Temporal lobe (tissue), 2 donors: ENCODE measurements around the genes CTSS, ANXA9, MLLT11, VPS72 and ZNF687.

- RAMPAGE, long total RNA, result no peak
Measured at GRCh38 chr1:150557535-150558838, 8.8 kb downstream of the ADAMTSL4 start.

GRCh38 chr1:150579724-150580210, 357 bp upstream of the MCL1 start:
- RAMPAGE, long total RNA, result no peak

- RAMPAGE, long total RNA, result no peak
Measured at GRCh38 chr1:150609410-150610534, 19.6 kb downstream of the ENSA start.

GRCh38 chr1:150765222-150766124, at the start of gene CTSS:
CTSS (minus strand) TSS chr1:150765778.
- RAMPAGE, long total RNA, result no peak

DNA sequence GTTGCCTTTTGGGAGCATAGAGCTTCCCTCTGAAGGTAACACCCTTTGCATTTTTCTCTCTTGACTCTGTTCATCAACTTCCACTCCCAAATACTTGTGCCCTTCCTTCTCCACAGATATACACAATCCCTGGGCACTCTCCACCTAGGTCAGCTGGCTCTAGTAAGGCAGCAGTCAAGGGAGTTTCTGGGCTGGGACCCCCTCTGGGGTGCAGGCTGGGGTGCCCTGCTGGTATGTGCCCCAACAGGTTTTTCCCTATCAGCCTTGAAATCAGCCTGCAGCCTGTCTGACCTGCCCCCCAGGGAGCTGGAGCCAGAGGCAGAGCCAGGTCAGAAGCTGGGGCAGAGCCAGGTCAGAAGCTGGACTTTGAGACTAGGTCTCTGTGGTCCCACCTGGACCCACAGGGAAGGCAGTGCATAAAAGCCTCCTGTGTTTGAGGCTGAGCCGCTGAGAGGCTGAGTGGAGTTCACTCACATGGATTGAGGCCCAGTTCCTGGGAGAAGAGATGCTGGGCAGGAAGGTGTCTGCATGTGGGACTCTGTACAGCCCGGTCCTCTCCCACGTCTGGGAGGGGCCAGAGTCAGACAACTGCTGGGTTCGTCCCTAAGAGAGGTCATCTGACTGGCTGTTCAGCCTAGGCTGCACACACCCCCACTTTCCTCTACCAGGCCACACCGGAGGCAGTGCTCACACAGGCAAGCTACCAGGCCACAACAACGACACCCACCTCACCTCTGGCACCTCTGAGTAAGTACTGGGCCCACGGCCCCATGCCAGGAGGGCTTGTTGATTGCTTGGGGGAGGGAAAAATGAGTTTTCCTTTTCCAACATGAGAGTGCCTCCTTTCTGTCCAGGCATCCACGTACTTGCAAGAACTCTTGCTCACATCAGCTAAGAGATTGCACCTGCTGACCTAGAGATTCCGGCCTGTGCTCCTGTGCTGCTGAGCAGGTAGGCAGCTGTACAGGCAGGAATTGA, at the start of gene ANXA9:
ANXA9 (plus strand) TSS at position 660 of the 978 bp plus-strand sequence.
- RAMPAGE, long total RNA, result no peak

- RAMPAGE, long total RNA, result start-site peak on the plus strand at chr1:151060248-151060495, 3,264 and 1,647 reads in 2 replicates
Measured at GRCh38 chr1:151059935-151060799, at the start of gene MLLT11. MLLT11 (plus strand) TSS chr1:151060397.

GRCh38 chr1:151131913-151132652, 14.3 kb downstream of the SEMA6C start:
- RAMPAGE, long total RNA, result no peak

DNA sequence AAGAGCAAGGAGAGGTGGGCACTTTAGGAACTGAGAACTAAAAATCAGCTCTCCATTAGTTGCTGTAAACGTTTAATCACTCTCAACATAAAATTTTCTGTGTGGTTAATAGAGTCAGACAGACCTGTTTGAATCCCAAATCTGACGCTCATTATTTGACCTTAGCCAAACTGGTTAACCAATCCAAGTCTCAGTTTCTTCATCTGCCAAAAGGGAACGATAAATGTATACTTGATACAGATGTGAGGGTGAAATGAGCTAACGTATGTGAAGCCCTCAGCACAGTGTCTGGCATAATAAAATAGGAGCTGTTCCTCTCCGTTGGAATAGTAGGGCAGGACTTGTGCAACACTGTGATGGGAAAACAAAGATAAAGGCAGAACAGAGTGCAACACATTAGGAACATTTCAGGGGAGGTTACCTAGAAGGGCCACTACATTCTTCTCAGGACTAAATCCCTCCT, 1.1 kb downstream of the LYSMD1 start:
- RAMPAGE, long total RNA, result no peak

GRCh38 chr1:151189462-151190465, at the start of gene VPS72:
VPS72 (minus strand) TSS chr1:151190197.
- RAMPAGE, long total RNA, result start-site peak on the minus strand at chr1:151190133-151190207, 659 and 281 reads in 2 replicates

DNA sequence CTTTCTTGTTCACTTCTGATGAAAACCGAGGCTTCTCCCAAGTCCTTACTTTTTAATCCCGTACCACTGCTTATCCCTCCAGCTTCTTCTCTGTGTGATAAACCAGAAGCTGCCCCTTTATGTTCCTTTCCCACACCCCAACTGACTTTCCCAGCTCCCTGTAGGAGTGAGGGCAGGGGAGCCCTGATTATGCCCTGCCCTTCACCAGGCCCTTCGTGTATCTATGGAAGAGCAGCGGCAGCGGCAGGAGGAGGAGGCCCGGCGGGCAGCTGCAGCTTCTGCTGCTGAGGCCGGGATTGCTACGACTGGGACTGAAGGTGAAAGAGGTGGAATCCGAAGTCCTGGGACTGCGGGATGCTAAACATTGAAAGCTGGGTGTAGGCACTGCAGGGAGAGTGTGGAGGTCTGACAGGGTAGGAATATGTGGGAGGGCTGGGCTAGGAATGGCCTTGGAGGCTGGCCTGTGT, 11.3 kb downstream of the PSMD4 start:
- RAMPAGE, long total RNA, result no peak

DNA sequence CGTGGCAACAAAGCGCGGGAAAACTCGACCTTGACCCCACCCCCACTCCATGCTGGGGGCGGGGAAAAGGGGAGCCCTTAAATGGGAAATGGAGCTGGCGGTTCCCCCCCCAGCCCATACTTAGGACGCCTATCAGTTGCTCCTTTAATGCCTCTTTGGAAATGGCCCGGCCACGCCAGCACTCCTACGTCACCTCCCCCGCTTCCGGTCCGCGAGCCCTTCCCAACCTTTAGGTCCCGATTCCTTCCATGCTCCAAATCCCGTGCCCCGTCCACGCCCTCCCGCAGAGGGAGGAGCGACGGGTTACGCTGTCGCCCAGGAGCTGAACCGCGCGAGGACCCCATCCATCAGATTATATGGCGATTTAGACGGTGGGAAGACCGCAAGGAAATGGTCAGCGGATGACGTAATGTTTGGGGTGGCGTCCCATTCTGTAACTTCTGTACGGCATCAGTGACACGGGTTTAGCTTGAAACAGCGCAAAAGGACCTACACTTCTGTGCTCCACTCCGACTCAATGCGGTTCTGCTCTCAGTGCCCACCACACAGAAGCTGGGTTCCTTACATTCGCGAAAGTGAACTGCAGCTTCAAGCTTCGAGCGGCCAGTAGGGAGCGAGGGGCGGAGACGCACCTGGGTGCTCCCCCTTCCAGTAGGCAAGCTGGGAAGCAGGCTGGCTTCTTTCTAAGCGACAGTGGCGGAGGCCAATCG, 628 bp upstream of the ZNF687 start:
- RAMPAGE, long total RNA, result no peak

DNA sequence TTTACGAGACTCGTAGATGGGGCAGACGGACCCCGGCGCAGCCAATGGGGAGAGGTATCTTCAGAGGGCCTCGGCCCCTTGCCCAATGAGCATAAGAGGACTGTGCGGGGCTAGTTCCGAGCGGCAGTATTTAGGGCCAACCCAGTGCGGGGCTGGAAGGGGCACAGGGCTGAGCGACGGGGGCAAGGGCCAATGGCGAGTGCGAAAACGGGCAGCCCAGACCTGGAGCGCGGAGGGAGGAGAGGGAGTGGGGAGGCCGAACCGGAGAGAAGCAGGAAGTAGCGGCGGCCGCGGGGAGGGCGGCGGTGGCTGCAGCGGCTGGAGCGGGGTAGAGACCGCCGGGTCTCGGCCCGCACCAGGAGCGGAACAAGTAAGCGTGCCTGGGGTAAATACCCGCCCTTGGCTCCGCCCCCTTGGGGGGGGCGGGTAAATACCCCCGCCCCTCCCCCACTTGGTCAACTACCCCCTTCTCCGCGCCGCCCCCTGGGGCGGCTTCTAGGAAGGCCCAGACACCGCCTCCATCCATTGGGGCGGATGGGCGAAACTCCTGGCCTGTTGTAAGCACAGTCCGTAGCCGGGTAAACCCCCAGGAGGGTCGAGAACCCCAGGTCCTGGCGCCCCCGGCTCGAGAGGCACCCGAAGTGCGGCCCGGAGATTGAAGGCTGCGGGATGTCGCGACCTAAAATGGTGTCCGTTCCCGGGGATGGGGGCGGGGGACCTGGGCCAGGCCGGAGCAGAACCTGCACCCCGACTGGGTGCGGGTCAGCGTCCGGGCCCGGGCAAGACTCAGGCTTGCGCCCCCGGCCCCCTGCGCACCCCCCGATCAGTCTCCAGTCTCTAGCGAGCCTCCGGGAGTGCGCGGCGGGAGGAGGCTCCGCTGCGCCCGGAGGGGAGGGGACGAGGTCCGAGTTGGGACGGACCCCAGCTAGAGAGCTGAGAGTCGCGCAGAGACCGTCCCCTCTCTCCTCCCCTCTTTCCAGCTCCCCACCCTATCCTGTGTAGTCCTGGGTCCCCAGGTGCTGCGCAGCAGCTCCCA, at the start of gene ZNF687:
ZNF687 (plus strand) TSS at position 274 of the 1,036 bp plus-strand sequence.
- RAMPAGE, long total RNA, result no peak

- RAMPAGE, long total RNA, result no peak
Measured at GRCh38 chr1:151303644-151303980, 21.5 kb downstream of the ZNF687 start.

- RAMPAGE, long total RNA, result no peak
Measured at GRCh38 chr1:151364722-151365419, 7.6 kb downstream of the SELENBP1 start.

- RAMPAGE, long total RNA, result no peak
Measured at GRCh38 chr1:151371799-151372149, 731 bp downstream of the SELENBP1 start.

GRCh38 chr1:151408148-151409010, 9.0 kb downstream of the PSMB4 start:
- RAMPAGE, long total RNA, result no peak

DNA sequence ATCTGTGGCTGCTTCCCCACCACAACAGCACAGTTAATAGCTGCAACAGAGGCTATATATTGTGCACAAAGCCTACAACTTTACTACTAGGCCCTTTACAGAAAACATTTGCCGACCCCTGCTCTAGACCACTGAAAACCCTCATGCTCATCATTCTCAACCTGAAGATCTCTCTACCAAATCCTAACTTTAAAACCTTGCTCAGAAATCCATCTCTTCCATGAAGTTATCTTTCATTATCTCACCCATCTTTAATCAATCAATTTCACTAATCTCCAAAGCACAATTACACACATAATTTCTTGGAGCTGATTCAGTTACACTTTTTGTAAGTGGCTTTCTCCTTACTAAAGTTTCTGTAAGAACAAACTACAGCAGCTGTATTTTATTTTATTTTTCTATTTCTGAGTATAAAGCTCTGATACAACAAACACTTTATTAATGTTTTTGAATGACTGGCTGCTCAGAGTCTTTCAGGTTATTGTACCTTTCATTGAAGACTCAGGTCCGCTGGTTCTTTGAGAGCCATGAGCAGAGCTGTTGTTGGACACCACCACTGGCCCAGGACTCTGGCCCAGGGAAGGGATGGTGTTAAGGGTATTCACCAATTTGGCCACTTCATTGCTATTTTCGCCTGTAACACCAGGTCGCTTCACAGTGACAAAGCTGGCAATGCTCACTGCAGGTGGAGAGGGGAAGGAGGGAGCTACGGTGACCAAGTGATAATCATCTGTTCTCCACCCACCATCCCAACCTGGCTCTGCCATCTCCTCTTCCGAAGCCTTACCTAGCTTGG, 28.2 kb downstream of the PSMB4 start:
- RAMPAGE, long total RNA, result no peak

DNA sequence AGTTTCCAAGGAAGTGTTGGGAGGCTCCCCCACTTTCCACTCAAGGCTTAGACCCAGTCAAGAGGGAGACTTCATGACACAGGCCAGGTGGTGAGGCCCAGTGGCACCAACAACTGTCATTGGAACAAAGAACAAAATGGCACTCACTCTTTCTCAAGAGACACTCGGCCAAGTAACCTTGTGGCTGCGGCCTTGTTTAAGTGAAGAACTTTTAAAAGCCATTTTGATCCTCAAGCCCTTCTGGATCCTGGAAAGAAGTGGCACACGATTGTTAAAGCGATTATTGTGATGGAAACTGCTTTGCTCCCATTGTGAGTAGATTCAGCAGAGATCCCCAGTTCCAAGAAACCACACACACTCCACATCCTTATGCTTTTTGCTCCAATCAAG, 446 bp upstream of the POGZ start:
- RAMPAGE, long total RNA, result no peak

DNA sequence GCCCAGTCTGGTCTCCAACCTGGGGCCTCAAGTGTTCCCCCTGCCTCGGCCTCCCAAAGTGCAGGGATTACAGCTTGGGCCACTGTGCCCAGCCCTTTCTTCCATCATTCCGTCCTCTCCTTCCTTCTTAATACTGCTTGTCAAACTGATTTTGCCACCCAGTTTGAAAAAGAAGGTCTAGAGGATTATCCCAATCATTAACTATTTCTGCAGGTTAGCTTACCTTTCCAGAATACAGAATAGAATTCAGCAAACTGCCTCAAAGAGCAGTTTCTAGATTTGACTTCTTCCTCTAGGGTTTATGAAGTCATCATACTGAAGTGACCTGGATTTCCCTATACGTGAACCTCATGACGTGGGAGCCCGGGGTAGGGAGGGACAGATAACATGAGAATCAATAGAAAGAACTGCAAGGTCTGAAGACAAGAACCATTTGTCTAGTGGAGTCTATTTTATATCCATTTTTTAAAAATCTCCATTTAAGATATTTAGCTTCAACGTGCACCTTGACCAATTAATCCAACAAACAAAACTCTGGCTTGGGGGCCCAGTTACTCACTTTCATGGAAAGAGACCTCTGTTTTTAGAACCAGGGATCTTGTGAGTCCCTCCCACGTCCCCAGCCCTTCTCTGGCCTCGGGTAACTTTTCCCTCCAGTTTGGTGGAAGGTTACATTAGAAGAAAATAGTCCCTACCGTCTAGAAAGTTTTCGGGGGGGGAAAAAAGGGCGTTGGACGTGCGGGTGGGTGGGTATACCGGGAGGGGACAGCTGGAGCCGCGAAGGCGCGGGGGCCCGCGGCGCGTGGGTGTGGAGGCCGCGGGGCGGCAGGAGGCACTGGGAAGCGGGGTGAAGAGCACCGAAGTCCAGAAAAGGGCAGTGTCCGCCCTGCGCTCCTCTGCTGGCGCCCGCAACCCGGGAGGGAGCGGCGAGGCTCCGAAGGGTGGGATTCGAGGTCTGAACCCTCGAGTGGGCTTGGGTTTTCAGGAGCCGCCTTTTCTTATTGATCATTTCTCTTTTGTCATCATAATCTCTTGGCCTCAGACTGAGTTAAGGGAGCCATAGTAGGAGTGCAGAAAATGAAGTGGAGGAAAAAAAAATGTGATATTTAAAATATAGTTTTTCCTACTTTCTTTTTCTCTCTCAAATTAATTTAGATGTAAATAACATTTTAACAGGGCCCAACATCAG, 13.8 kb upstream of the POGZ start:
- RAMPAGE, long total RNA, result no peak

- RAMPAGE, long total RNA, result no peak
Measured at GRCh38 chr1:151510845-151511354, 287 bp upstream of the CGN start.